Heart left ventricle (tissue), 7 donors: ENCODE measurements around a stretch of chr2.

DNA sequence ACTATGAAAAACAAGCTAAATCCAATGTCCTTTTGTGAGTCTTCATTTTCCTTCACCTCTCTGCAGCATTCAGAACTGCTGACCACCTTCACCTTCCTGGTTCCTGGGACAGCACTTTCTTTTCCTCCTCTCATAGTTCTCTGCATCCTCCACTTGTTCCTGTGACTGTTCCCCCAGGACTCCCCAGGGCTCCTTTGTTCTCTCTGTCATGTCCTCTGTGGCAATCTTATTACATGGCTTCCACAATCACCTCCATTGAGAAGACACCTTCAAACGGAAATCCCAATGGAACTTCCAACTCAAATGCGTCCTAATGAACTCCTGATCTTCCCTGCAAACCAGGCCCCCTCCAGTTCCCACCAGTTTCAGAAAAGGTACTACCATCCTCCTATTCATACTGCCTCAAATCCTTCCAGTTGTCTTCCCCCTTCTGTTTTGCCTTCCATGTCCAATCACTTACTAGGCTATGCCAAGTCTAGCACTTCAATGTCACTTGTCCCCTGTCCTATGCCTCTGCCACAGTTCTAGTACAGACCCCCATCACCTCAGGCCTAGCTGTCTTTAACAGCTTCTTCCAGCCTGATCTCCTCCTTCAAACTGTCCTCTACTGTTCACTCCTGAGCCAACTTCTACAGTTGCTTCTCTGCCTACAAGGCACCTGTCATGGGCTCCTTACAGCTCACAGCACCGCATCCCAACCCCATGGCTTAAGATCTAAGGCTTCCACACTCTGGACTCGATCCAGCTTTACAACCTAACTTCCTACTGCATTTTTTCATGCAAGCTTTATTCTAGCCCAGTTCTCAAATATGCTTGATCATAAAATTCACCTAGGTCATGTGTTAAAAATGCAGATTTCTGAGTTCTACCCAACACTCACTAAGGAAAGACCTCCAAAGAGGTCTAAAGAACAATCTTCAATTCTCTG is 152.6 kb downstream of the STK39 start:
- PRO-cap, 6 experiments, result no peak in any of the 6 experiments
- RAMPAGE, long total RNA, 2 experiments, result no peak in any of the 2 experiments
- RRBS, result no CpG with 5 or more reads among the region's 4 CpGs

- PRO-cap, 6 experiments, result peak in 1 of 6 experiments; most common plus-strand start chr2:168138738 (in 1); most common minus-strand start chr2:168138506 (in 1)
- RAMPAGE, long total RNA, 2 experiments, result no peak in any of the 2 experiments
- RRBS, result no CpG with 5 or more reads among the region's 8 CpGs
These were observed 109.4 kb downstream of the STK39 start for GRCh38 chr2:168137515-168138814.

DNA sequence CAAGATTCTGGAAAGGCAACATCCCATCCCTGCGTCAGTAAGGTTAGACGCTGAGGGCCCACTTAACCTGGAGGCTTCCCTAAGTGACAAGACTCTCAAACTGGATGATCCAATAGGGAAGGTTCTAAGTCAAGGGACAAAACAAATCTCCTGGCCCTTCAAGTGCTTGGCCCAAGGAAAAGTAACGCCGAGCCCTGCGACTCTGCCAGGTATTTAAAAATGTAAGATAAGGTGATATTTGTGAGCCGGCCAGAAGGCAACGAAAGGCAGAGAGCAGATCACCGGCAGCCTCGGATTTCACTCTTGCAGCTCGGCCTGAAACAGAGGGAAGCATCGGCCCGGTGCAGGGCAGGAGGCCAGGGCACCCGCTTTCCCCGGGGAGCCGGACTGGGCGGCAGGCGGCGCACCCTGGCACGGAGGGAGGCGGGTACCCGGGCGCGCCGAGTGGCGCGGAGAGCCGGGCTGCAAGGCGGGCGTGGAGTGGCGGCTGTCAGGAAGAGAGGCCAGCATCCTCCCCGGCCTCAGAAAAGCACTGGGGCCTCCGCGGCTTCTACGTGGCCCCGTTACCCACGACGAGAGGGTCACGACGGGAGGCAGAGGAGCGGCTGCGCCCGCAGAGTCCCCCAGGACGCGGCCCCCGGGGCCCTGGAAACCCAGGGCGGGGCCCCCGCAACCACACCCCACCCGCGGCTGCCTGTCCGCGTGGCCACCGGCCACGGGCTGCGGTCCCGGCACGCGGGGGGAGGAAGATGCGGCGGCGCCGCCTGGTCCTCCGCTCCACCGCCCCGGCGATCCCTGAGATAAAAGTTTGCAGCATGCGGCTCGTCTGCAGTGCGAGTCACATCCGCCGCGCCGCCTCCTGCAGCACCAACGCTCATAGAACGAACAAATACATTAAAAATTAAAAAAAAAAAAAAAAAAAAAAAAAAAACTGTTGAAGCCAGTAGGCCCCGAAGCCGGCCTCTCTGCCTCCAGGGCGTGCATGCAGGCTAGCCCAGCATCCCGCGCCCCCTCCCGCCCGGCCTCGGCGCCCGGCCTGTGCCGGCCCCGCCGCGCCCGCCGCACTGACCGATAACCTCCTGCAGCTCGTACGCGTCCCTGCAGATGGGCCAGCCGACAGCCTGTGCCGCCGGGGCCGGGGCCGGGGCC is 862 bp downstream of the STK39 start:
- PRO-cap, 6 experiments, result peak in 4 of 6 experiments; most common plus-strand start position 443 of the sequence (in 3); most common minus-strand start position 802 of the sequence (in 3)
- RAMPAGE, long total RNA, 2 experiments, result no peak in any of the 2 experiments
- RRBS, result 2% methylated on average over 54 of the region's 99 CpGs

DNA sequence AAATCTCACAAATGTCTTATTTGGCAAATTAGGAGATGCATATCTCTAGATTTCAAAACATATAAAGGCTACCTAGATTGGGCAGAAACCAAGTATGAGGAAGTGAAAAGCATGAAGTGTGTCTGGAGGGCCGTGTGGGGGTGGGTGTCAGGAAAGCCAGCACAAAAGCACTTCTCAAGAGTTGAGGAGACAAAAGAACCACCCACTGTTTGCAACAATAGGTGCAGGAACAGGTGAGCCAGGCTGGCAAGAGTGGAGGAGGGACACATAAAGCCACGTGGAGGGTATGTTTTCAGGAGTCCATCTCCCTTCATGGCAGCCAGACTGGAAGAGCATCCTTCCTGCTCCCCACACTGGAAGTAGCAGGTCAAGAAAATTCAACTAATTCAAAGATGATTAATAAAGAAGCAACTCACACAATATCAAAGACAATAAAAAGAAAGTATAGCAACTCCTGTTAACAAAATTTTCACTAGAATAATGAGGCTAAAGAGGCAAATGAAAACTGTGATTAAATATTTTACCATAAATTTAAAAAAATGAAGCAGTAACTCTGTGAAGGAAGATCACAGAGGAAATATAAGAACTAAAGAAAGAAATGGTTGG is 96.5 kb downstream of the CERS6 start:
- PRO-cap, 6 experiments, result no peak in any of the 6 experiments
- RAMPAGE, long total RNA, 2 experiments, result no peak in any of the 2 experiments
- RRBS, result no CpG with 5 or more reads among the region's 2 CpGs

GRCh38 chr2:168617002-168617413 is 160.9 kb downstream of the CERS6 start:
- PRO-cap, 6 experiments, result no peak in any of the 6 experiments
- RAMPAGE, long total RNA, 2 experiments, result no peak in any of the 2 experiments
- RRBS, result no CpG with 5 or more reads among the region's 2 CpGs

- PRO-cap, 6 experiments, result no peak in any of the 6 experiments
- RAMPAGE, long total RNA, 2 experiments, result no peak in any of the 2 experiments
- RRBS, result no CpG with 5 or more reads among the region's 9 CpGs
These were observed 22.8 kb upstream of the NOSTRIN start for GRCh38 chr2:168779571-168780033.

DNA sequence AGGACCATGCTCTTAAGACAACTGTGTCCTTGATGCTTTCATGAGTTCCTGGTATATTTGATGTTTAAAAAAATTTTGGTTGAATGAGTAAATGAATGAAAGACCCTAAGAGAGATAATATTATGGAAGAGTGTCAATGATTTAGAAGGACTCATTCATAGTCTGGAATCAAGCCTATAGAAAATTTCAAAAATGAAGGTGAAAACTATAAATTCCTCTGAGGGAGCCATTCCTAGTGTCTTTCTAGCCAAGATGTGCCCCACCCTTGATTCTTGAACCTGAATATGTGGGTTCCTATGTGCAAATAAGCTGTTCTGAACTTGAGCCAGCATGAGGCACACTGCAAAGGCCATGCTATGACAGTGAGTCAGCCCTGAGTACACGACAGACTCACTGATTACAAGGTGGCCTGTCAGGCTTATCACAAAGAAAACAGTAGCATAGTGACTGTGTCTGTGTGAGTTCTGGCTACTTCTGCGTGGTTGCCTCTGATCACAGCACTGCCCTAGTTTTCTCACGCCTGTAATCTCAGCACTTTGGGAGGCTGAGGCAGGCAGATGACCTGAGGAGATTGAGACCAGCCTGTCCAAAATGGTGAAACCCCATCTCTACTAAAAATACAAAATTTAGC is 19.0 kb downstream of the ABCB11 start:
- PRO-cap, 6 experiments, result peak in 1 of 6 experiments; most common plus-strand start position 438 of the sequence (in 1)
- RAMPAGE, long total RNA, 2 experiments, result no peak in any of the 2 experiments
- RRBS, result no CpG with 5 or more reads among the region's 3 CpGs

DNA sequence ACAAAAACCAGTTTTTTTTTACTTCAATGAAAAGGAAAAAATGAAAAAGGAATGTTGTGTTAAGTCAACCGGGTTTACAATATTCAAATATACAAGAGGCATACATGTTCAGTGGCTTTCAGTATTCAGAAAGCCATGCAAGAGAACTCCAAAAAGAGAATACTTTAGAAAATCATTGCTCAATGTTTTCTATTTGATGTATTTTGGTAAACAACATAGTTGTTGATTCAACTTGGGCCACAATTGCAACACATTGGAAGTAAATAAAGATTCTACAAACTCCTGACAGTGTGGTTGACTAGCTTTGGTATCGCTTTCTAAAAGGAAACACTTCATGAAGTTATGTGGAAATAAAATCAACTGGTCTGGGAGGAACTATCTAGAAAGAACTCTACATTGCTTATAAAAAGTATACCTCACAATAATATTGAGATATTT is 2.7 kb downstream of the DHRS9 start:
- PRO-cap, 6 experiments, result no peak in any of the 6 experiments
- RAMPAGE, long total RNA, 2 experiments, result no peak in any of the 2 experiments
- RRBS, result no CpG with 5 or more reads among the region's 2 CpGs

GRCh38 chr2:169712463-169713258 is 18.4 kb downstream of the PHOSPHO2 start:
- PRO-cap, 6 experiments, result no peak in any of the 6 experiments
- RAMPAGE, long total RNA, 2 experiments, result no peak in any of the 2 experiments
- RRBS, result no CpG with 5 or more reads among the region's 15 CpGs

DNA sequence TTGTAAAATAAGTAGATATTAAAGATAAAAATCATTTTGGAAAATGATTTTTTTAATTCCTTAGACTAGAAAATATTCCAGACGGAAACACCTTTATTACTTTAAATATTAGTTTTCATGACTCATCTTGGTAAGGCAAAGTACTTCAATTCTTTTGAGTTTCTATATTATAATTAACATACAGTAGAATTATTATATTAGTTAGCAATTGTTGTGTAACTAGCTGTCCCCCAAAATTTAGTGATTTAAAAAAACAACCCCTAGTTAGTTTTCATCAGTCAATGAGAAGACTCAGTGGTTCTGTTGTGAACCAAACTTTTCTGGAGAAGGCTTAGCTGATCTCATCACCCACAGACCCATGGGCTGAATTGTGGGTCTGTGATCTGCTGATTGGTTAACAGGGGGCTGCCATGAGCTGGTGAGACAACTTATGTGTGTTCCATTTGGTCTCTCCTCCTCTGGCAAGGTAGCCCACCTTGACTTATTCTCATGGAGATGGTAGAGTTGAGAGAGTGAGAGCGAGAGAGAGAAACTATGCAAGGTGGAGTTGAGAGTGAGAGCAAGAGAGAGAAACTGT is 155.4 kb downstream of the UBR3 start:
- PRO-cap, 6 experiments, result no peak in any of the 6 experiments
- RAMPAGE, long total RNA, 2 experiments, result no peak in any of the 2 experiments
- RRBS, result no CpG with 5 or more reads among the region's 2 CpGs

GRCh38 chr2:170000281-170000918 is 173.1 kb downstream of the UBR3 start:
- PRO-cap, 6 experiments, result no peak in any of the 6 experiments
- RAMPAGE, long total RNA, 2 experiments, result no peak in any of the 2 experiments
- RRBS, result no CpG with 5 or more reads among the region's 5 CpGs

DNA sequence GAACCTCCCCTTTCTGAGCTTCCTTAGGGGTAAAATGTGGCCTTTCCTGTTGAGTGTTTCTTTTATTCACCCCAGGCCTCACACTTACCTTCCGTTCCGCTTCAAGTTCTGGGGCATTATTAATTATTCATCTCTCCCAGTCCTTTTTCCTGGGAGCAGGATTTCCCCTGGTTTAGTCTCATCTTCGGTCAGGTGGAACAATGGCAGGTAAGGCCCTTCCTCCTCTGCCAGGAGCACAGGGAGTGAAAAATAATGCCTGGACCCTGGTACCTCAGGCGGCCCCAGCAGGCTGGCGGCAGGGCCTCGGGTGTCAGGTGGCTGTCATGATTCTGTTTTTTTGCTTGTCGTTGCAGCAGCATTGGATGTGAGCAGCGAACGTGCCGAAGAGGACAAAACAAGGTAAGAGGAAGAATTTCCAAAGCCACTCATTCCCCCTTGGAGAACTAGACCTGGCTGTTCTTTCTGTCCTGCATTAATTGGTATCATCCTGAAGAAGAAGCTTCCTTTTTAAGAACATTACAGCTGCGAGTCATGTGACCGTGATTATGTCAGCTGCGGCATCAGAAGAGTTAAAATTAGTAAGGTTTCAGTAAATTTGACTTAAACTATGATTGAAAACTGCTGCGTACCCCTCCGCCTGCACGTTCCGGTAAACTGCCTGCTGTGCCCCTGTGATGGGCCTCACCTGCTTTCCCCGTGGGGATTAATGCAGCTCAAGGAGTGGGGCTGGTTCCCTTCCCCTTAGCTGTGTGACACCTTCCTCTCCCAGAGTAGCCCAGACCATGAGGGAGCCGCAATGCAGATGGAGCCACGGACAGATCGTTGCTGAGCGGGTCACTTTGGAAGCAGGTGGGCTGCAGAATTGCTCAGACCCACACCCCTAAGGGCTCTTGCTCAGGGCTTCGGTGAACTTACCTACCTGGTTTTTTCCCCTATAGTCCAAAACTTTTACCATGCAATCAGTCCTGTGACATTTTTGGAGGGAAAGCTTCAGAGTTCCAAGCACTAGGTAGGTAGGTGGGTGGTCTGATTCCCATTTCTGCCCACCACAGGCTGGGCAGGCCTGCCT is 36.2 kb upstream of the MYO3B start:
- PRO-cap, 6 experiments, result no peak in any of the 6 experiments
- RAMPAGE, long total RNA, 2 experiments, result no peak in any of the 2 experiments
- RRBS, result no CpG with 5 or more reads among the region's 23 CpGs

DNA sequence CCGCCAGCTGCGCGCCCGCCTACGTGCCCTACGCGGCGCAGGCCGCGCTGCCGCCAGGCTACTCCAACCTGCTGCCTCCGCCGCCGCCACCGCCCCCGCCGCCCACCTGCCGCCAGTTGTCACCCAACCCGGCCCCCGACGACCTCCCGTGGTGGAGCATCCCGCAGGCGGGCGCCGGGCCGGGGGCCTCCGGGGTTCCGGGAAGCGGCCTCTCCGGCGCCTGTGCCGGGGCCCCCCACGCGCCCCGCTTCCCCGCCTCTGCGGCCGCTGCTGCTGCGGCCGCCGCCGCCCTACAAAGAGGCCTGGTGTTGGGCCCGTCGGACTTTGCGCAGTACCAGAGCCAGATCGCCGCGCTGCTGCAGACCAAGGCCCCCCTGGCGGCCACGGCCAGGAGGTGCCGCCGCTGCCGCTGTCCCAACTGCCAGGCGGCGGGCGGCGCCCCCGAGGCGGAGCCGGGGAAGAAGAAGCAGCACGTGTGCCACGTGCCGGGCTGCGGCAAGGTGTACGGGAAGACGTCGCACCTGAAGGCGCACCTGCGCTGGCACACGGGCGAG is 1.6 kb downstream of the SP5 start:
- PRO-cap, 6 experiments, result no peak in any of the 6 experiments
- RAMPAGE, long total RNA, 2 experiments, result no peak in any of the 2 experiments
- RRBS, result 5% methylated on average over 8 of the region's 72 CpGs

DNA sequence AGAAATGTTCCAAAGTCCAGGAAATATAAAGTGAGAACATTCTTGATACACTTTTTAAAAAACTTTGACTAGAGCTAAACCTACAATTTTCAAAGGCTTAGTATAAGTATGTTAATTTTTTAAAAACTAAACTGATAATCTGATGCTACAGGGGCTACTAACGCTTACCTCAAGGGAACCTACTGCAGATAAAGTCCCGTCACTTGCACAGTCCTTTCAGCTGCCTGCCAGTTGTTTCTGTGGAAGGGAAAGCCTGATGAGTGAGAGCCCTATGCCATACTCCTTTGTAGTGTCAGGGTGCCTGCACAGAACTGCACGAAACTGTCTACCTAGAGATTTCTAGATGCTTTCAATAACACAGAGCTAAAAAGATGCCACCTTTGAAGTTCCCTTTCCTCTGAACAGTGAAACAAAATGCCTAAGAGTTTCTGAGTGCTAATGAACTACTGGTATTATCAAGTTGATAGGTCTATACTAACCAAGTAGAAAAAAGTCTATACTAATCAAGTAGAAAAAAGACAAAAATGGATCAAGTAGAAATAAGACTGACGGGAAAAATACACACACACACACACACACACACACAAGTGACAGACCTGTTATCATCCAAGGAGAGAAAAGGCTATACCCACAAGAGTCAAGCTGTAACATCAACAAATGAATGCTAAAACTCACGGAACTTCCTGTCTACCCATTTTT is 79.1 kb downstream of the TLK1 start:
- PRO-cap, 6 experiments, result no peak in any of the 6 experiments
- RAMPAGE, long total RNA, 2 experiments, result no peak in any of the 2 experiments
- RRBS, result no CpG with 5 or more reads among the region's 5 CpGs

DNA sequence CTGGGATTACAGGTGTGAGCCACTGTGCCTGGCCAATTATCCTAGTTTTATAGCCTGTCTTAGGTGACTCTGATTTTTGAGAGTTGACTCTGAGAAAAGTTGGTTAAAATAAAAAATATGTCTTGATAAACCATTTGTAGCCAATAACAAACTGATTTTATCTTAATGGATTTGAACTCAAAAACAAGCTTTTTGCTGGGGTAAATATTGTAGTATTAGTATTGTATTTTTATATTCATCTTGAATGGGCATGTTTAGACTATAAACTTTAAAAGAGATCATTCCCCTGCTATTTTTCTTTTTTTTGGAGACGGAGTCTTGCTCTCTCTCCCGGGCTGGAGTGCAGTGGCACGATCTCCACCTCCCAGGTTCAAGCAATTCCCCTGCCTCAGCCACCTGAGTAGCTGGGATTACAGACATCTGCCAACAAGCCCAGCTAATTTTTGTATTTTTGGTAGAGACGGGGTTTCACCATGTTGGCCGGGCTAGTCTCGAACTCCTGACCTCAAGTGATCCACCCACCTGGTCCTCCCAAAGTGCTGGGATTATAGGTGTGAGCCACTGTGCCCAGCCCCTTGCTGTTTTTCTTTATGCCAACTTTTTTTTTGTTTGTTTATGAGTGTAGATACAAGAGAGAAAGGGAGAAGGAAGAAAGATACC is 13.8 kb downstream of the DYNC1I2 start:
- PRO-cap, 6 experiments, result no peak in any of the 6 experiments
- RAMPAGE, long total RNA, 2 experiments, result no peak in any of the 2 experiments
- RRBS, result no CpG with 5 or more reads among the region's 6 CpGs

GRCh38 chr2:172088391-172089136 is 3.3 kb downstream of the DLX1 start:
- PRO-cap, 6 experiments, result no peak in any of the 6 experiments
- RAMPAGE, long total RNA, 2 experiments, result no peak in any of the 2 experiments
- RRBS, result 4% methylated on average over 3 of the region's 32 CpGs

DNA sequence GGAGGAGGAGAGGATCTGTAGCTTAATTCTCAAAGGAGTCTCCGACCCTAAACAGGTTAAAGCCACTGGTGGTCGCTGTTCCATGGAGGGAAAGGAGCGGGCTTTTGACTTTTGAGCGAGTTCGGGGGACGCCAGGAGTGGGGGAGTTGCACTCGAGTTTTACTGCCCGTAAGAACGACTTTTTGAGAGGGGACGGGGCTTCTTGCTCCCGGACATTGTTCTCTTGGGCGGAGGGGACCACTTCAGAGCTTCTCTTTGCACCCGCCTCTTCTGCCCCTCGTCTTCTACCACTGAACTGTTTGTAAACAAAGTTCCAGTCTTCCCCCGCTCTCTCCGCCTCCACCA is 6.8 kb downstream of the DLX2 start:
- PRO-cap, 6 experiments, result no peak in any of the 6 experiments
- RAMPAGE, long total RNA, 2 experiments, result no peak in any of the 2 experiments
- RRBS, result no CpG with 5 or more reads among the region's 16 CpGs

GRCh38 chr2:172196546-172197386 is 94.1 kb upstream of the DLX2 start:
- PRO-cap, 6 experiments, result no peak in any of the 6 experiments
- RAMPAGE, long total RNA, 2 experiments, result no peak in any of the 2 experiments
- RRBS, result no CpG with 5 or more reads among the region's 18 CpGs

DNA sequence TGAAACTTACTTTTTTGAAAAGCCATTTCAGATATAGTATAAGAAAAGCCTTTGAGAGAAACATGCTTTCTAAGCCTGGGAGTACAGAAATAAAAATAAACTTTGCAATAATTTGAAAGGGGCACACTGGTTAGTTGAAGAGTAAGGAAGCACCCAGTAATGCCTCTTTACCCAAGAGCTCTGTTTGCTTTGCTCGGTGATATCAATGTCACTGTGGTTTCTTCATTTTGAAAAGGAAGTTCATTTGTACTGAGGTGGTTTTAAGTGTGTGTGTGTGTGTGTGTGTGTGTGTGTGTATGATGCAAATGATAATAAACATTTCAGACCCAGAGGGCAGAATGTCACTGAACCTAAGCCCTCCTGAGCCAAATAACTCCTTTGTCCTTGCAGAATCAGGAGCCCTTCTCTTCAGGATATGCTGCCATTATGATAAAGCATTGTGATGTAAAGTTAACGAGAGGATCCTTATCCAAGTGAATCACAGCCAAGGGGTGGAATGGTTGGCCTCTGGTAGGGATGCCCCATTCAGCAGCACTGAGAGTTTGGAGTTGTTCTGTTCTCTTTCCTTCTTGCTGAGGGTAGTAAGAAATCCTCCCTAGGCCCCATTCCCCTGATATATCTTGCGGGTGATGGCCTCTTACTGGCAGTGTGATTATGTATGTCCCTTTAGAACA is 7.5 kb downstream of the ITGA6 start:
- PRO-cap, 6 experiments, result no peak in any of the 6 experiments
- RAMPAGE, long total RNA, 2 experiments, result no peak in any of the 2 experiments
- RRBS, result no CpG with 5 or more reads among the region's 3 CpGs

DNA sequence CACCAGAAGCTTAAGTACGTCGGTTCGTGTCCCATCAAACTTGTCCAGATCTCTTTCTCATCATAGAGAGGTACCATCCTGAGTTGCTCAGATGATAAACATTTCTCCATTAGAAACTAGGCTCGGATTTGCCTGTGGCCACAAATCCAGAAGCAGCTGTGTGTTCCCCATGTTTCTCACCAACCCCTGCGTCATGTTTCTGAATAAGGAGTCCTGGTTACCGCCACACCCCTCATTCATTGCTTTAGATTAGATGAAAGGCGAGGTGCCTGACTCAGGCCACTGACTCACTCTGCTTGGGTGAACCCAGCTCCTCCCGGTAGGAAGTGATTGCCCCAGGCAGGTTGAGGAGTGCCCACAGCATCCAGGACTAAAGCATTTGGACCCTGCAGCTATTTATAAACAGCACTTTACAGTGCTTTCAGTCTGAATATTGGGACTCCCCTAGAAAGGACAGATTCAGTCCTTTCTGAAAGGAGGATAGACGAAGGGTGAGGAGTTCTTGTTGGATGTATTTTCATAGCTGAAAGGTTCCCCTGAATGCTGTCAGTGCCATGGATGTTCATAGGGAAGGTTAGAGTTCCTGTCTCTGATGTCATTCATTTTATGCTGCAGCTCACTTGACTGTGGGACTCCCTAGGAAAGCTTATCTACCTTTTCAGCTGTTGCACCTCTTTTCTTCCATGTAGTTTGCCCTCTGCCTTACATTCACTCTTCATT is 14.7 kb downstream of the ITGA6 start:
- PRO-cap, 6 experiments, result no peak in any of the 6 experiments
- RAMPAGE, long total RNA, 2 experiments, result no peak in any of the 2 experiments
- RRBS, result no CpG with 5 or more reads among the region's 9 CpGs